Peyer's patch (tissue), 4 donors: ENCODE measurements around the genes VSX1, PYGB, ABHD12, HM13 and TPX2.

DNA sequence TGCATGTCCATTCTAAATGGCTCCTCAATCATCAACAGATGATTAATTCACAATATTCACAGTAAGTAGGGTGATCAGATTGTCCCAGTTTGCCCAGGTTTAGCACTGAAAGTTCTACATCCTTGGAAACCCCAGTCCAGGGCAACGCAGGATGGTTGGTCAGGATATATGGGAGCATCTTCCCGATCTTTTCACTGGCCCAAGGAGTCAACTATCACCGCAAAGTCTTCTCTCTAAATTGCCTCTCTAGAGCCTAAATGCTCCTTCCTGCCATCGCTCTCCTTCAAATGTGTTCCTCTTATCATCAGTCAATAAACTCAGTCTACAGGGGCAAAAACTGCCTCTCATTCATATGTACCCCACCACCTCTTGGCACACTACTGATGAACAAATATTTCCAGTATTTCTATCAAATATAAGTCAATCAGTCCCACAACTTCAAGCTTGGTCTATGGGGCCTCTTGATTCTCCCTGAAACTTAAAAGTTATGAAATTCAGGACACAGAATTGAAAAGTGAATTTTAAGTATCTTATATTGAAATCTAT, 1.2 kb downstream of the APMAP start:
- PRO-cap = no peak
- RAMPAGE, long total RNA, 4 experiments = start-site peak on the minus strand in 1 of 4 experiments, centred at position 253 of the sequence, 8 reads per replicate

DNA sequence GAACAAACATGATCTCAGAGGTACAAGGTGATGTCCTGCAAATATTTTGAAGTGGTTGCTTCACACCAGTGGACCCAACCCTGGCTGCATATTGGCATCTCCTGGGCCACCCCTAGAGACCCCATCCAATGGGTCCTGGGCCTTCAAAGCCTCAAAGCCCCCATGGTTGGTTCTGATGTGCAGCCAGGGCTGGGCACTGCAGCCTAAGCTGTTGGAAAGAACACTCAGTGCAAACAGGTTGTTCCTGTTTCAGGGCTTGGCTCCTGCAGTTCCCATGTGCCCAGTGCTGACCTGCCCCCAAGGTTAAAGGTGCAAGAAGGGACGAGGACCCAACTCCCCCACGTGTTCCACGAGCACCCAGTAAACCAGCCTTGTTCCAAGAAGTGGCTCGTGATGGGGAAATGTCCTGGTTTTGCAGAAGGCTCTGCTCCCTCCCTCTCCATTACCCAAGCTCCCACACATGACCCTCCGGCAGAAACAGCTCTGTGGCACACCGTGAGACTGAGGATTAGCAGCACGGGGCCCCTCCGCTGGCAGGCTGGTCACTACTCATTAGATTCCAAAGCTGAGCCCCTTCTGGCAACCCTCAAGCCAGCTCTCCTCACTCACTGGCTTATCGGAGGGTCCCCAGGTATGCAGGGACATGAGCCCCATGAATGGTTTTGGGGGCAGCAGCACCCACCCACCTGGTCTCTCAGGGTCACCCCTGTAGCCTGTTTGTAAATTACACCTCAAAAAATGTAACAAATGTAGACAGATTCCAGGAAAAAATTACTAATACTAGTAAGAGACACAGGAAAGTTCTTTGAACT, 9.4 kb downstream of the ACSS1 start:
- PRO-cap = no peak
- RAMPAGE, long total RNA, 4 experiments = no peak in any of the 4 experiments

- PRO-cap = unidirectional peak, minus-strand start at chr20:25060245
- RAMPAGE, long total RNA, 4 experiments = no peak in any of the 4 experiments
Measured at GRCh38 chr20:25060078-25060326, 2.1 kb upstream of the ACSS1 start.

DNA sequence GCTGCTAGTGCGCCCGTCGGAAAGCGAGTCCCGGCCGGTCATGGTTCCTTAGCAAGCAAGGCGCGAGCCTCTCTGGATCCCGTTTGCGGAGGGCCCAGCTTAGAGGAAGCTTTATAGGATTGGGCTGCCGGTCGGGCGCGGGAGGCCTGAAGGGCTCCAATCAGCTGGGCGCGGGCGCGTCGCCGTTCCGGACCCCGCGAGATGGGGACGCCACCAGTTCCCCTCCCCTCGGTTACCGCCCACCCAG, at the start of gene VSX1:
Gene VSX1 (minus strand): TSS at position 87 of the 247 bp plus-strand sequence.
- PRO-cap = no peak
- RAMPAGE, long total RNA, 4 experiments = no peak in any of the 4 experiments

GRCh38 chr20:25196072-25197136, 892 bp downstream of the ENTPD6 start:
- PRO-cap = bidirectional peak, plus-strand start at chr20:25196551, minus-strand start at chr20:25196482; bidirectional peak, plus-strand start at chr20:25196649, minus-strand start at chr20:25196612; unidirectional peak, minus-strand start at chr20:25196904
- RAMPAGE, long total RNA, 4 experiments = no peak in any of the 4 experiments

DNA sequence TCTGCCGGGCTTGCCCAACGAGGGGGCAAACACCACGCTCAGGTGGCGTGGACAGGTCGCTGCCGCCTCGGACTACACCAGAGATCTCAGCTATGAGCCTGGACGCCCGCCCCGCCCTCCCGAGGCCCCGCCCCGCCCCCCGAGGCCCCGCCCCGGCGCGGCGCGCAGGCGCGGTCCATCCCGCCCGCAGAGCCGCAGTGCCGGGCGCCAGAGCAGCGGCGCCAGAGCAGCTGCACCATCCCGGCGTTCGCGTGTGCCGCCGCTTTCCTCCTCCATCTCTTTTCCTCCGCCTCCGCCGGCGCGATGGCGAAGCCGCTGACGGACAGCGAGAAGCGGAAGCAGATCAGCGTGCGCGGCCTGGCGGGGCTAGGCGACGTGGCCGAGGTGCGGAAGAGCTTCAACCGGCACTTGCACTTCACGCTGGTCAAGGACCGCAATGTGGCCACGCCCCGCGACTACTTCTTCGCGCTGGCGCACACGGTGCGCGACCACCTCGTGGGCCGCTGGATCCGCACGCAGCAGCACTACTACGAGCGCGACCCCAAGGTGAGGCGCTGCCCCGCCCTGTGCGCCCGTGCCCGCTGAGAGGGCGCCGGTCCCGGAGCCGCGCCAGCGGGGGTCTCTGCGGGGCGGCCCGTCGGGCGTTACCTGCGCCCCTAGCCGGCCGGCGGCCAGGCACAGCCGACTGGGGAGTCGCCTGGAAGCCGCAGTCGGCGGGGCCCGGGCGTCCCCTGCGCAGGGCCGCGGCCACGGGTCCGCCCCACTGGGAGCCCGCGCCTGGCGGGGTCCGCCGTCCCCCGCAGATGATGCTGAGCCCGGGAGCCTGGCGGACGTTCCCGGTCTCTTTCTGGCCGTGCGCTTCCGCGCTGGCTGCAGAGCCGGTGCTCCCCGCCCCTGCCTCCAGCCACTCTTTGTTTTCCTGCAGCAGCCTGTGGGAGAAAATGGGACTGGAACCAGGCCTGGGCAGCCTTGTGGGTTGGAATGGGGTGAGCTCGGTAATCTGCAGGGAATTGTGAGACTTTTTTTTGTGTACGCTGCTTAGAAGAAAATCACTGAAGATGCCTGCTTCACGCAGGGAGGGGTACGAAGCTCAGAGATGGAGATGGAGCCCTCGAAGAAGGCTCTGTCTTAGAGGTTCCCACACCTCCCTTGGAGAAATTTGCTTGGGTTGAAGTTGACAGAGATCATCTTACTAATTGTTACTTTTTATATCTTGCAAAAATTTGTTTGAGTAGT, at the start of gene PYGB:
Gene PYGB (plus strand): TSS at position 210 of the 1,236 bp plus-strand sequence.
- PRO-cap = bidirectional peak, plus-strand start at position 224 of the sequence, minus-strand start at position 92 of the sequence; bidirectional peak, plus-strand start at position 802 of the sequence, minus-strand start at position 845 of the sequence; unidirectional peak, minus-strand start at position 913 of the sequence
- RAMPAGE, long total RNA, 4 experiments = start-site peak on the plus strand in 4 of 4 experiments, centred at positions 199 to 326 of the sequence, 5 to 545 reads per replicate

DNA sequence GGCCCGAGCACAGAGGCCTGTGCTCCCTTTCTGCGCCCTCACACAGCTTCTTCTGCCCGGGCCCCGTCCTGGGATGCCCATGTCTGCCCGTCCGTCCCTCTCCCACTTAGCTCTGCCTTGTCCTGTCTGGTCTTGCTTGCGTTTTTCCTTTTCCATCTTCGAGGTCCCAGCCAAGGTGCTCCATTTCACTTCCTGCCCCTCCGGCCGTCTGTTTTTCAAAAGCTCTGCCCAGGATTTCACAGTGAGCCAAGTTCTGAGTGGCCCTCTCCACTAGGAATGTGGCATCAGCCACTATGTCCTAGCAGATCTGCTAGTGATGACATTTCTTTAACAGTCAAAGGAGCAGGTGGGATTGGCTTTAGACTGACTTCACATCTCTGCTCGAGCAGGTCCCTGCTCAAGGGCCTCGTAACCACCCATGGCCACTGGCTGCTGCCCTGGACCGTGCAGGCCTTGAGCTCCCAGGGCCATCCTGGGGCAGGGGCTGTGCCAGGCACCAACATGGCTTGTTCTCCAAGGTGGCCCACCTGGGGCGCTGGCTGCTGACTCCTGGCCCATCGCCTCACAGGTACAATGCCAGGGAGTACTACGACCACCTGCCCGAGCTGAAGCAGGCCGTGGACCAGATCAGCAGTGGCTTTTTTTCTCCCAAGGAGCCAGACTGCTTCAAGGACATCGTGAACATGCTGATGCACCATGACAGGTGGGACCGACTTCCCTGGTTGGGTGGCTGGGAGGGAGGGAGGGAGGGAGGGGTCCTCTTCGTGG, 45.9 kb downstream of the PYGB start:
- PRO-cap = no peak
- RAMPAGE, long total RNA, 4 experiments = no peak in any of the 4 experiments

GRCh38 chr20:25389950-25390911, at the start of gene ABHD12:
ABHD12 (minus strand) TSS chr20:25390835.
- PRO-cap = bidirectional peak, plus-strand start at chr20:25390531, minus-strand start at chr20:25390543; bidirectional peak, plus-strand start at chr20:25390620, minus-strand start at chr20:25390591; bidirectional peak, plus-strand start at chr20:25391088, minus-strand start at chr20:25390833
- RAMPAGE, long total RNA, 4 experiments = no peak in any of the 4 experiments

- PRO-cap = no peak
- RAMPAGE, long total RNA, 4 experiments = no peak in any of the 4 experiments
Measured at GRCh38 chr20:25540072-25540952, 45.0 kb downstream of the NINL start.

- PRO-cap = no peak
- RAMPAGE, long total RNA, 4 experiments = no peak in any of the 4 experiments
Measured at GRCh38 chr20:25543321-25543707, 42.0 kb downstream of the NINL start.

DNA sequence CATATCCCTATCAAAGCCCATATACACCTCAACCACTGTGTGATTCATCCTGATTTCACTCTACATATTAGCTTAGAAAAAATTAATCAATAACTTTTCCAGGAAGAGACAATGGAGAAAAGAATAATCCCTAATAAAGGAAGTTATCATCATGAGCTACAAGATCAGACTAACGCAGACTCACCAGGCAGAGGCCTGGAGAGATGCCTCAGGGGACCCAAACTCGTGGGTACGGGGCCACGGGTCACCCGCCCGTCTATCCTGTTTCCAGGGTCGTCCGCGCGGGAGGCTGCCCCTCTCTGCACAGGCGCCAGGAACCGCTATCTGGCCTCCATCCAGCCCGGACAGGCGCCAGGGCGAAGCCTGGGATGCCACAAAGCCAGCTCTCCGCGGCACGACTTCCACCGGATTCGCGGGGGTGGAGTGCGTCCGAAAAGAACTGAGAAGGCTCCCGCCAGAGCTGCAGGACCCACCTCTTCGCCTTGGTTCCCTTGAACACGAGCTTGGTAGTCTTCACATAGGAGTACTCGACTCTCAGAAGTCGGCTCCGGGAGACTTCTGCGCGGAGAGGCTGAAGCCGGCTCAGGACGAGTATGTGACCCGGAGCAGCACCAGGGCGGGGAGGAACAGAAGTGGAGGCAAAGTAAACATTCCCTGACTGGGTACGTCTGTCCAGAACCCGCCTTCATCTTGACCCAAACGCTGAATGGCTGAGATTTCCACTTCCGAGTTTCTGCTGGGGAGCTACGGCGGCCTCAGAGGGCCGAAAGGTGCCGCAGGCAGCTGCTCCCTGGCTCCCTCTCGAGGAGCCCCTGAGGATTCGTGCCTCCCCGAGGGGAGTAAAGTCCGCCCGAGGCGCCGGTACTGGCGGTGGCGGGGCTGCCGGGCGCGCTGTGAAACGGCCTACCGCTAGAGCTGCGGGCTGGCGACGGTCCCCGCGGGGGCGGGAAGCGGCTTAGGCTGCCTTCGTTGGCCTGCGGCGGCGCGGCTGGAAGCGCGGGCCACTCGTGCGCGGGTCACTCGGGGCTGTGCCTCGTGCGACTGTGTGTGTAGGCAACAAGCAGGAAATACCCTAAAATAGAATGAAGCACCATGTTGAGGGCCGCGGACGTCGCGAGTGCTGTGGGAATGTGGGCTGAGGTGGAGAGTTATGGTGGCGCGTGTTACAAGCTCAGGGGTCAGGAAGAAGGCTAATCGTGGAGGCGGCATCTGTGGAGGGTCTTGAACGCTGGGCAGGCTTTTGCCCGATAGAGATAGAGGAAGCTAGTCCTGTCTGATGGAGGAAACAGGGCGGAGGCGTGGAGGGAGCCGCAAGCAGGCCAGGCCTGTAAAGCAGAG, 2654.9 kb upstream of the DEFB115 start:
- PRO-cap = bidirectional peak, plus-strand start at position 870 of the sequence, minus-strand start at position 692 of the sequence
- RAMPAGE, long total RNA, 4 experiments = start-site peak on the minus strand in 4 of 4 experiments, centred at positions 583 to 596 of the sequence, 53 to 256 reads per replicate

DNA sequence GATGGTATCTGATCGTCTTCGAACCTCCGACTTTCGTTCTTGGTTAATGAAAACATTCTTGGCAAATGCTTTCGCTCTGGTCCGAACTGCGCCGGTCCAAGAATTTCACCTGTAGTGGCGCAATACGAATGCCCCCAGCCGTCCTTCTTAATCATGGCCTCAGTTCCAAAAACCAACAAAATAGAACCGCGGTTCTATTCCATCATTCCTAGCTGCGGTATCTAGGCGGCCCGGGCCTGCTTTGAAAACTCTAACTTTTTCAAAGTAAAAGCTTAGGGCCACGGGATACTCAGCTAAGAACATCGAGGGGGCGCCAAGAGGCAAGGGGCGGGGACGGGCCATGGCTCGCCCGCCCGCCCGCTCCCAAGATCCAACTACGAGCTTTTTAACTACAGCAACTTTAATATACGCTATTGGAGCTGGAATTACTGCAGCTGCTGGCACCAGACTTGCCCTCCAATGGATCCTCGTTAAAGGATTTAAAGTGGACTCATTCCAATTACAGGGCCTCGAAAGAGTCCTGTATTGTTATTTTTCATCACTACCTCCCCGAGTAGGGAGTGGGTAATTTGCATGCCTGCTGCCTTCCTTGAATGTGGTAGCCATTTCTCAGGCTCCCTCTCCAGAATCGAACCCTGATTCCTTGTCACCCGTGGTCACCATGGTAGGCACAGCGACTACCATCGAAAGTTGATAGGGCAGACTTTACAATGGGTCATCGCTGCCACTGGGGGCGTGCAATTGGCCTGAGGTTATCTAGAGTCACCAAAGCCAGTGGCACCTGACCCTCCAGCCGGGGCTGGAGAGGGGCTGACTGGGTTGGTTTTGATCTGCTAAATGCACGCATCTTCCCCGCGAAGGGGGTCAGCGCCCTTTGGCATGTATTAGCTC, 1958.1 kb upstream of the DEFB115 start:
- PRO-cap = no peak
- RAMPAGE, long total RNA, 4 experiments = no peak in any of the 4 experiments

GRCh38 chr20:30316120-30316648, 941.3 kb upstream of the DEFB115 start:
- PRO-cap = no peak
- RAMPAGE, long total RNA, 4 experiments = no peak in any of the 4 experiments

GRCh38 chr20:30811808-30812236, 445.6 kb upstream of the DEFB115 start:
- PRO-cap = unidirectional peak, plus-strand start at chr20:30812104
- RAMPAGE, long total RNA, 4 experiments = no peak in any of the 4 experiments

DNA sequence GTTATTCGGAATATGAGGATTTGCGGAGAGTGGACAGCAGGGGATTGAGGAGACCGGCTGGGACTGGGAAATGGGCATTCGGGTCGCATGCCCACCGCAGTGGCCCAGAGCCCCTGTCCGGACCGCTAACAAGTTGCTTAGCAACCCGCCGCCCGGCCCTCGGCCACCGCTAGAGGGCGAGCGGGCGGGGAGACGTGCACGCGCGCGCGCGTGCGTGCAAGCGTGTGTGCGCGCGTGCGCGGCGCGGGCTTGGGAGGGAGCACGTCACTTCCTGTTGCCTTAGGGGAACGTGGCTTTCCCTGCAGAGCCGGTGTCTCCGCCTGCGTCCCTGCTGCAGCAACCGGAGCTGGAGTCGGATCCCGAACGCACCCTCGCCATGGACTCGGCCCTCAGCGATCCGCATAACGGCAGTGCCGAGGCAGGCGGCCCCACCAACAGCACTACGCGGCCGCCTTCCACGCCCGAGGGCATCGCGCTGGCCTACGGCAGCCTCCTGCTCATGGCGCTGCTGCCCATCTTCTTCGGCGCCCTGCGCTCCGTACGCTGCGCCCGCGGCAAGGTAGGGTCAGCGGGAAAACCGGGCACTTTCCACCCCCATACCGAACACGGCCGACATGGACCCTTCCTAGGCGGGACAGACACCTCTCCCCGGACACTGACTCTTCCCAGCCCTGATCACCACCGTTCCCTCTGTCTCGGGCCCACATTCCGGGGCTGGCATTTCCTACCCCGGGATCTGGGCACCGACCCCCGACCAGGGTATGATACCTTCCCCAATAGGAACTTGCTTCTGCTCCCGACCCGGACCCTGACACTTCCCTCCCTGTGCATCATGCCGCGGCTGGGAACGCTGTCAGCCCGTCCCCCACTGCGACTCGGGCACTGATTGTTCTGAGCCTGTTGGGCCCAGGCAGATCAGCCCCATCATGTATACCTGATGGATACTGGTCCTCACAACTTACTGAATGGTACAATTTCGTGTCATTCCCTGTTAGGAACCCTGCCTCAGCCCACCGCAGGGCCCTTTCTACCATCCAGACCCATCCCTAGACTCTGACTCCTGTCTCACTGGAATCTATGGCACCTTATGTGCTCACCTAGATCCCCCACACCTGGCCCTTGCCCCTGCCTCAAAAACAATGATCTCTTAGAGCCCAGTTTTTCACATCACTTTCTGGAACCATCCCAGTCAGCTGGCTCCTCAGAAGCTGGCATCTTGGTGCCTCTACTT, at the start of gene HM13:
Gene HM13 (plus strand): TSS at position 267 of the 1,231 bp plus-strand sequence.
- PRO-cap = bidirectional peak, plus-strand start at position 339 of the sequence, minus-strand start at position 165 of the sequence
- RAMPAGE, long total RNA, 4 experiments = start-site peak on the plus strand in 3 of 4 experiments, centred at positions 278 to 296 of the sequence, 17 to 173 reads per replicate

DNA sequence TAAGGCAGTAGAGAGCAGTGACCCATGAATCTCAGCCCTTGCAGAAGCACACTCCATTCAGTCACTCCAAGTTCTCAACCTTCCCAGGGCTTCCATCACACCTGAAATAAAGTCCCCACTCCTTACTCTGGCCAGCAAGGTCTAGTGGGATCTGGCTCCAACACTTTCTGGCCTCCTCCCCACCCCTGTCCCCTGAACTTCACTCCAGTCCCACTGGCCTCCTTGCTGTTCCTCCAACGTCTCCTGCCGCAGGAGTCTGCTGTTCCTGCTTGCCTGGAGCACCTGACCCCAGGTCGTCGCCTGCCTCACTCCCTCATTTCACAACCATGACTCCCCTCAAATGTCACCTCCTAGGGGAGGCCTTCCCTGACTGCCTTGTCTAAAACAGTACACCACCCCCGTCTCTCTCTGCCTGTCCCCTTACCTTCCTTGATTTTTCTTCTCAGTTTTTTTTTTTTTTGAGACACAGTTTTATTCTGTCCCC, 30.2 kb downstream of the COX4I2 start:
- PRO-cap = no peak
- RAMPAGE, long total RNA, 4 experiments = no peak in any of the 4 experiments

- PRO-cap = bidirectional peak, plus-strand start at chr20:31696398, minus-strand start at chr20:31696166
- RAMPAGE, long total RNA, 4 experiments = no peak in any of the 4 experiments
Measured at GRCh38 chr20:31695489-31696755, 26.7 kb downstream of the BCL2L1 start.

GRCh38 chr20:31710318-31711319, 12.0 kb downstream of the BCL2L1 start:
- PRO-cap = no peak
- RAMPAGE, long total RNA, 4 experiments = no peak in any of the 4 experiments

- PRO-cap = bidirectional peak, plus-strand start at chr20:31739290, minus-strand start at chr20:31739109
- RAMPAGE, long total RNA, 4 experiments = start-site peak on the plus strand in 4 of 4 experiments, at chr20:31739281-31739497 at its widest, 5 to 37 reads per replicate
Measured at GRCh38 chr20:31738568-31739910, at the start of gene TPX2. TPX2 (plus strand) TSS chr20:31739290.

GRCh38 chr20:31815340-31815905, 3.7 kb upstream of the MYLK2 start:
- PRO-cap = no peak
- RAMPAGE, long total RNA, 4 experiments = no peak in any of the 4 experiments